GM12892 (cell line): ENCODE measurements around a stretch of chr6.

- RRBS: no CpG with 5 or more reads among the region's 10 CpGs
Measured at GRCh38 chr6:90274405-90275137, 22.1 kb downstream of the BACH2 start.

DNA sequence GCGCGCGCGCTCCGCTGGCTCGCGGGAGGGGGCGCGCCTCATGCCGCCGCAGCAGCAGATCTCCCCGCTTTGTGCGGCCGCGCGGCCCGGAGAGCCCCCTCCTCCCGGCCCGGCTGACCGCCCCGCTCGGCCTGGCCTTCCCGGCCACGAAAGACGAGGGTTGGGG is 310 bp upstream of the BACH2 start:
- RRBS: no CpG with 5 or more reads among the region's 25 CpGs

DNA sequence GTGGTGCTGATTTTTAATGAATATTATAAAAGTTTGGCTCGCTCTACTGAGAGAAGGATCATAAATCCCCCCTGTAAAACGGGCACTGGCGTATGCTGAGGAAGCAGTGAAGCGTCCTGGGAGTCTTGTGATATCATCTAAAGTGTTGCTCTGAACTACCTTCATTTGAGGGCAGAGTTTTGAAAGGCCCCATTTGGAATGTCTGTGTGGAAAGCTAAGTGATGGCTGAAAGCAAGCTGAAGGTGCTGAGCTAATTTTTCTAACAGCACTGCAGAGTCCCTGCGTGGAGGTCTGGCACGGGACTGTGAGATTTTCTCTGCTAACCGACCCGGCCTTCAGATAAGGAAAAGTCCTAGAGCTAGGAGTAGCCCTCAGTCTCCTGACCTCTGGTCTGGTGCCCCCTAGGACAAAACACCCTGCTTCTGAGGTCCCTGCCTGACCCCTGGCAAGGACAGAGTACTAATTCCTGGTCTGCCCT is 1.3 kb upstream of the BACH2 start:
- RRBS: no CpG with 5 or more reads among the region's 8 CpGs

DNA sequence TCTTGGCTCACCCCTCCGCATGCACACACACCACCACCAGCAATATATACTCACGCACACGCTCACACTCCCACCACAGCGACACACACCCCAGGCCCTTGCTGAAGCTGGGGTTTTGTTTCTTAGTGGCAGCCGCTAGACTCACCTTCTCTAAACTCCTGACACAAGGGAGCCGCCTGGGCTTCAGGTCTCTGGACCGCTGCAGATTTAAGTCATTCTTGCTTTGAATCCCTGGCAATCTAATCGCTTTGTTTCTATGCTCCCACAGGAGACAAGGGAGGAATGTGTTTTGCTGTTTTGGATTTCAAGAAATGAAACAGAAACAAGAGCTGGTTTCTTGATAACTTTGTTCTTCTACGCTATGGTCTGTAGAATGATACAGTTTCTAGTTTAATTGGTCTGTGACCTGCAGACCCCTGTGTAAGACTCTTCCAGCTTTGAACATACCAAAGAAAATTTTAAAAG is 59.5 kb upstream of the BACH2 start:
- RRBS: no CpG with 5 or more reads among the region's 9 CpGs

DNA sequence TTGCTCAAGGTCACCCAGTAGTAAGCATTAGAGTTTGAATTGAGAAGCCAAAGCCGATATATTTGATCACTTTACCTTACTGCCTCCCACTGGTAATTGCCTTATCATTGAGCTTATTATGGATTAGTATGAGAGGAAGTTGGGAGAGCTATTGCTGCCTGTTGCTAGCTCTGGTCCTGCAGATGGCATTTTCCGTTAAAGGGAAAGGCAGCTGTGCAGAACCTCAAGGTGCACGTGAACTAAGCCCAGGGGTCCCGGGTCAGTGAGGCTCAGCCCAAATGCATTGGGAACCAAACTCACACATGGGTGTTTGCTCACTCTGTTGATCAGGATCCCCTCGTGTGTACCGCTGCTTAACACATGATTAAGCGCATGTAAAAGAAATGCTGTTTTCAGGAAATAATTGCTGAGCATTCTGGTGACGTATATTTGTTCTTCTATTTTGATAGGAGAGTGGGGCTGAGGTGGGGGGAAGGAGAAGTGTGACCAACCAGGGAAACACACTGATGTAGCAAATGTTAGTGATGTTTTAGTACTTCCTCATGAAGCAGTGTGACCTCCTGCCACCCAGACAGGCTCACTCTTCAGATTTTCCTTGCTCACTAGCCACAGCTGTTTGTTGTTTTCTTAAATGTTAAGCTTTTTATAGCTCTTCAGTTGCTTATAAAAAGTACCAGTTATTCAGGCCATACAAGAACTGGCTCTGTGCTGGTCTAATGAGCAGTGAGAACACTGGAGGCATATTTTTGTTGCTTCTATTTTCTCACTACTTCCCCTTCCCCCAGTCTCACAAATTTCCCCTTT is 79.0 kb upstream of the BACH2 start:
- RRBS: no CpG with 5 or more reads among the region's 8 CpGs

GRCh38 chr6:90403568-90404215 is 107.0 kb upstream of the BACH2 start:
- RRBS: no CpG with 5 or more reads among the region's 16 CpGs

- RRBS: no CpG with 5 or more reads among the region's 17 CpGs
Measured at GRCh38 chr6:90413620-90414419, 117.2 kb upstream of the BACH2 start.

GRCh38 chr6:90469847-90470273 is 117.0 kb downstream of the MAP3K7 start:
- RRBS: no CpG with 5 or more reads among the region's 2 CpGs

- RRBS: no CpG with 5 or more reads among the region's 22 CpGs
Measured at GRCh38 chr6:90610143-90610658, 23.3 kb upstream of the MAP3K7 start.

DNA sequence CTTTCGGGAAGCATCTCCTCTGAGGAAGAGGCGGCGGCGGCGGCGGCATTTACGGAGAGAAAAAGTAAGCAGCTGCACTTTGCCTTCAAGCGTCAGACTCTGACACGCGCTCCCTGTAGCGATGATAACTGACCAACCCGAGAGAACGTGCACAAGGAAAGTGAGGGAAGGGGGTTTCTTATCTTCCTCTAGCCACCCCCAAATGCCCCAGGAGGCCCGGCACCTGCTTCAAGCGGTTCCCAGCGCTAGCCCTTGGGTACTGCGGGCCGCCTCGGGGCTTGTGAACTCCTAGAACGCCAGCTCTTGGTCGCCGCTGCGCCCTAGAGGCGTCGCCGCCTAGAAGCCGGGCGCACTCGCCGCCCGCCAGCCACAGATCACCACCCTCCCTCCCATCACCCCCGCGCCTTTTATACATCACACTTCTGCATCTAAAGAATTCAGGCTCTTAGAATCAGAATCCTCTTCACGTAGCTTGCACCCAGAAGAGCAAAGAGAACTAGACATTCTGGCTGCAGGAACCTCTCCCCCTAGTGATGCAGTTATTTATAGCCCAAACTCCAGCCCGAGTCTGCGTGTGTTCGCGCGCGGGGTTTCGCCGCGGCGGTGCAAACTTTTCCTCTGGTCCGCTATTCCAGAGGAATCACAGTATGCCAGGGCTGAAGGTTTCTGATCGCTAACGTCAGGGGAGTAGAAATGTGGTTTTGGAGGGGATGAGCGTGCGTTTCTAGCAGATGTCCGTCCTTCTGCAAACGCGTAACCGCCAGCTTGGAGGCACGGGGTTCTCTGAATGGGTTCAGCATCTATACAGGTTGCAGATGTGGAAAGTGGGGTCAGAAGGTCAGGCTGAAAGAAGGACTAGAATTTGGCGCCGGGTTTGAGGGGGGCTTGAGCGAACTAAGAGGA is 2.1 kb downstream of the EPHA7 start:
- RRBS: no CpG with 5 or more reads among the region's 57 CpGs

GRCh38 chr6:93419710-93420438 is 515 bp upstream of the EPHA7 start:
- RRBS: no CpG with 5 or more reads among the region's 34 CpGs

GRCh38 chr6:93778966-93779532 is 359.7 kb upstream of the EPHA7 start:
- RRBS: no CpG with 5 or more reads among the region's 7 CpGs

DNA sequence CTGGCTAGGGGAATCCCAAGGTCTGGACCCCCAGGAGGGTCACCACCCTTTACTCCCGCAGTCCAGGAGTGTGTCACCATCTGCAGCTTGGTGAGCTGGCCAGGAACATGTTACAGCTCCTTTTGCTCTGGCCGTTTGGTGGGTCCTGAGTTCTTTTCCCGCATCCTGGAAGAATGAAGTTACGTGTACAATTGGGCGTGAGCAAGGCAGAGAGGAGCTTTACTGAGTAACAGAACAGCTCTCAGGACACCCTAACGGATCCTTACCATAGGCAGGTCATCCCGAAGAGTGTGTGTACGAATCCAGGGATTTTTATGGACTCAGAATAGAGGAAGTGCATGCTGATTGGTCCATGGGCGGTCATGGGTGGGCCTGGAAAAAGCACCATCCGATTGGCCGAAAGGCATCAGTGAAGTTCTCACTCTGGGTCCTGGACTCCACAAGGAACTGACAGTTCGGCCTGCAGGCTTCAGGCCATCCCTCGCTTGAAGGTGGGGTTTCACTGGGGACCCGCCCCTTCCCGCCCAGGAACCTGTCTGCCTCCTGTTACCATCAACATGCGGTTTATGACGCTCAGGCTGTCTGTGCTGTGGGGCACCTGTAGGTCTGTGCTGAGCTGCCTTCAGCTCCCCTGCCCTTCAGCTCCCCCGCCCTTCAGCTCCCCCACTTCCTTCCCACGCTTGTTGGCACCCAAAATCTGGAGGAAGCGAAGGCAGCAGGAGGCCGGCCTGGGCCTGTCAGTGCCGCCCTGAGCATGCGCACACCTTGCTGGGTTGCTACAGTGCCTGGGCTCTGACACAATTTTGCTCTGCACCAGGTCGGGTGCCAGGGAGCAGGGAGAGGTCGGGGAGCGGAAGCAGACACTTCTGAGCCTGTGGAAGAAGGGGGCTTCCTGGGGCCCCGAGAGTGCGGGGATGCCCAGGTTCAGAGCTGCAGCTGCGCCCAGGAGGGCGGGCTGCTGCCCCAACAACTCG is 58.0 kb upstream of the MANEA start:
- RRBS: no CpG with 5 or more reads among the region's 31 CpGs

DNA sequence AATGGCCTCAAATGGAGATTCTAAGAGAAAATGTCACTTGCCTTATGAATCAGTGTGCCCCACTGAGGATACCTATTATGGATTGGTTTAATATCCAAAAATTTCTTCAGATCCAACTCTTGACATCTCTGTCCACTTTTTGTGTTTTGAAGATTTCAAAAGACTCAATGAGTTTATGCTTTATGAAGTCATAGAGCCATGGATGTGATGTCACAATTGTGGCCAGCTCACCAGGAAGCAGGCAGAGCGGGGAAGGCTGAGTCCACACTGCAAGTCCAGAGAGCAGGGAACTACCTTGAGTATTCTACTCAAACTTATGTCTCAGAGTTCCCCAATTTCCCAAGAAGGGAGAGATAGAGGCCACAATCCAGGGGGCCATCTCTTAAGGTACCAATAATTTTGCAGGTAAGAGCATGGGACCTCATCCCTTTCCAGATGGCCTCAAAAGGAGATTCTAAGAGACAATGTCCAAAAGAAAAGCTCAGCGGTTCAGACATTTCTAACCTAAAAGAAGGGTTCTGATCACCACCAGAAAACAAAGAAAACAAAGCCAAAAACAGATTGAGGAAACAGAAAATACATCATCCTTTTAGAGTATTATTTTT is 510 bp upstream of the FHL5 start:
- RRBS: no CpG with 5 or more reads among the region's 2 CpGs

DNA sequence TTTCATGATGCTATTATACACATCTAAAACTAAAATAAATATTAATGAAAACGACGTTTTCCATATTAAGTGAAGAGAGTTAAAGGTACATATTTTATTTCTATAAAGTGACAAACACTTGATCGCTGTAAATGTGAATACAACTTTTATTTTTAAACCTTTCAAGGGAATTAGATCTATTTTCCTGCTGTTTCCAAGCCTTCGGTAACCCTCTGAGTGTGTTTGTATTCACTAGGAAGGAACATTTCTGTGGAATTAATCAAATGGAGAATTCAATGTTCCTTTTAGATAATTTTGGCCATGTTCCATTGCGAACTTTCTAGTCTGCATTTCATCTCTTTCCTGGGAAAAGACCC is 38.7 kb downstream of the FHL5 start:
- RRBS: no CpG with 5 or more reads among the region's 5 CpGs

GRCh38 chr6:96851843-96852252 is 14.6 kb upstream of the GPR63 start:
- RRBS: no CpG with 5 or more reads among the region's 6 CpGs

DNA sequence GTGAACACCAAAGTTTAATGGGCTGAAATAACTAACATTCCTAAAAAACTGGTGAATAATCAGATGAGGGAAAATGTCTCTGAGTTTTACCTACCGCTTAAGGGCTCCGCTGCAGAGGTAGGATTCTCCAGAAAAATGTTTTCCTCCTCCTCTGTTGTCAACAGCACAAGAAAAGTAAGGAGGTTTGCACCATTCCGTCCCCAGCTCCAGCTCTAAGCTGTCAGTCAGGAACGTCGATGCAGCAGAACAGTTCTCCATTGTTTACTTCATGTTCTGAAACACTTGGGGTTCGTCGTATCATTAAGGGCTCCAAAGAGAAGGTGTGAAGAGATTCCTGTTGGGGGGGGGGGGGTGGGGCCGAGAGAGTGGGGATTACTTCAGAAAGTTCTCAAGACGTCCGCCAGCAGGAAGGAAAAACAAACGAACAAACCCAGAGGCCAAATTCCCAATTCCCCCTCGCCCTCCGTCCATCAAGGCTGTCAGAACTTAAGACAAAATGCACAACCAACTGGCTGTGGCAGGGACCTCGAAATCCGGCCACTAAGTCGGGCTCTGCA is 718 bp downstream of the MMS22L start:
- RRBS: 1% methylated on average over 2 of the region's 16 CpGs

- RRBS: no CpG with 5 or more reads among the region's 72 CpGs
Measured at GRCh38 chr6:98823816-98825135, 10.1 kb upstream of the POU3F2 start.

DNA sequence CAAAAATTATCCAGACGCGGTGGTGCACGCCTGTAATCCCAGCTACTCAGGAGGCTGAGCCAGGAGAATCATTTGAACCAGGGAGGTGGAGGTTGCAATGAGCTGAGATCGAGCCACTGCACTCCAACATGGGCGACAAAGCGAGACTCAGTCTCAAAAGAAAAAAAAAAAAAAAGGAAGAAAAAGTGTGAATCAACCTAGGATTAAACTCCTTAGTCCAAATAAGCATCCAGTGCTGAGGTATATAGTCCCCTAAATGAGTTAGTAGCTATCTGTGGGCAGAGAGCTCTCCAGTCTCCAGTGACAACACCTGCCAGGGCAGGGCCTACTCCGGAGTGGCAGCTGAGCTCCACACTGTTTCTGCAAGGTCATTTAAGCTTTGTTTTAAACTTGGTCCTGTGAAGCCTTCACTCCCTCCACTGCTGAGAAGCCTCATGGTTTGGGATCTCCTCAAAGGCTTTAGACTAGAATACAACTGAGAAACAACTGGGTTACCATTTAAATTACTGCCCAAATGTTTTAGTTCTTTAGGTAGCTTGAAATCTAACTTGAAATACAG is 2.1 kb downstream of the FAXC start:
- RRBS: no CpG with 5 or more reads among the region's 7 CpGs

DNA sequence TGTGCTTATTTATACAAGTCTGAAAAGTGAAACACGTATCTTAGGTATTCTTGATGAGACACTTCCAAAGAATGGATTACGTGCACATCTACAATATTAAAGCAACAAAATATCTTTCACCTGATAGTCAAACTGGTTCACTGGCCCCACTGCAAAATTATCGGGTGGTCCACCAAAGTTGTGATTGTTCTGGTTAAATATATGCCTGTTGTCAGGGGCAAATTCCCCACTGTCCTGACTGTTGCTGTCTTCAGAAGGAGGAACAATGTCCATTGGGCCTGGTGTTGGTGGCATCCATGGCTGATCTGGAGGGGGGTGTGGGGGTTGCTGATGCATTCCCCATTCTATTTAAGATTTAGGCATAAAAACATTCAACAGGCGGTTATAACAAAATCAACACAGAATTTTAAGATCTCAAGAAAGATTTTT is 14.5 kb downstream of the PNISR start:
- RRBS: no CpG with 5 or more reads among the region's 4 CpGs